ENCODE data around the genes GMEB2, TCEA2 and PCMTD2.

DNA sequence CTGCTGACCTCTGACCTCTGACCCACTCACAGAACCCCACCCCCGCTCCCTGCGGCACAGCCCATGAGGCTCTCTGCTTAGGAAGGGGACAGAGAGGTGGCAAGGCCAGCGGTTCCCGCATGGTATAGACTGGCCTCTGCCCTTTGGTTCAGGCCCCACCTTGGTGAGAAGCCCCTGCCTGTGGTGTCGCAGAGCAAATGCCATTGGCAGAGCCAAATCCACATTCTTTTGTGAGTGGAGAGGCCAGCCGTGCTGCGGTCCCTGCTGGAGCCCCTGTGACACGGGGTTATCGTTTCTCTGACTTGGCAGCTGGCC, 2.1 kb upstream of the CHRNA4 start:
- PRO-cap, 2 experiments = no peak in any of the 2 experiments

GRCh38 chr20:63379981-63380408, 18.8 kb upstream of the CHRNA4 start:
- PRO-cap, 2 experiments = no peak in any of the 2 experiments

DNA sequence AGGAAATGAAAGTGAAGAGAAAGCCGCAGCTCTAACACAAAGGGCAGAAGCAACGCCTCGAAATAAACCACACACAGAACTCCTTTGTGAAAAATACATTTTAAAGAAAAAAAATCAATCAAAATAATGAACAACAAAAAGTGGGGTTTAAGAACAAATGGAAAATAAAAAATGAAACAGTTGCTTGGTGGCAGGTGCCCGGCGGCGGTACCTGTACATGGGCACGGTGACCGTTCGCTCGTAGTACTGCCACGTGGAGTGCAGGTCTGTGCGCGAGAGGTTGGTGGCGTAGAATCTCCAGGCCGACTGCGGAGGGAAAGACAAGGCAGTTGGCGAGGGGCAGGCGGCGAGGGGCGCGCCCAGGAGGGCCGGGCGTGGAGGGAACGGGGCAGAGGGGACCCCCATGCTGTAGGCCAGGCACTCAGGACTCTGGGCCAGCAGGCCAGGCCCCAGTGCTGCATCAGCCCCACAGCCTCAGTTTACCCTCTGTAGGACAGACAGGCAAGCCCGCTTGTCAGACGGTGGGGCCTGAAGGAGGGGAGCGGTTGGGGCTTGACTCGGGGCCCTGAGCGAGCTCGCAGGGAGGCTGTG, 38.8 kb downstream of the KCNQ2 start:
- PRO-cap, 2 experiments = no peak in any of the 2 experiments

DNA sequence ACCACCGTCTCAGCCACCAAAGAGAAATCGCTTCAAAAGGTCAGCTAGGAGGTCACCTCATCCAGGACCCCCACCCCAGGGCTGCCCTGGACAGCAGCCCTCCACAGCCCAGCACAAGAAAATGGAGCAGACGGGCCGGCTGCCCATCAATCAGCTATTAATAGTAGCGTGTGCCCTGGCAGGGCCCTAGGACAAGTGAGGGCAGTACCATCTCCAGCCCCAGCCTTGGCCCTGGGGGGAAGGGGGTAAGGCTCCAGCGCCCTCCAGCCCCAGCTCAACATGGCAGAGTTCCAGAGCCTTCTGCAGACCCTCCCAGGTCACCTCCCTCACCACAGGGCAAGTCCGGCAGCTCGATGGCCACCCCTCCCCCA, 1.8 kb downstream of the EEF1A2 start:
- PRO-cap, 2 experiments = no peak in any of the 2 experiments

DNA sequence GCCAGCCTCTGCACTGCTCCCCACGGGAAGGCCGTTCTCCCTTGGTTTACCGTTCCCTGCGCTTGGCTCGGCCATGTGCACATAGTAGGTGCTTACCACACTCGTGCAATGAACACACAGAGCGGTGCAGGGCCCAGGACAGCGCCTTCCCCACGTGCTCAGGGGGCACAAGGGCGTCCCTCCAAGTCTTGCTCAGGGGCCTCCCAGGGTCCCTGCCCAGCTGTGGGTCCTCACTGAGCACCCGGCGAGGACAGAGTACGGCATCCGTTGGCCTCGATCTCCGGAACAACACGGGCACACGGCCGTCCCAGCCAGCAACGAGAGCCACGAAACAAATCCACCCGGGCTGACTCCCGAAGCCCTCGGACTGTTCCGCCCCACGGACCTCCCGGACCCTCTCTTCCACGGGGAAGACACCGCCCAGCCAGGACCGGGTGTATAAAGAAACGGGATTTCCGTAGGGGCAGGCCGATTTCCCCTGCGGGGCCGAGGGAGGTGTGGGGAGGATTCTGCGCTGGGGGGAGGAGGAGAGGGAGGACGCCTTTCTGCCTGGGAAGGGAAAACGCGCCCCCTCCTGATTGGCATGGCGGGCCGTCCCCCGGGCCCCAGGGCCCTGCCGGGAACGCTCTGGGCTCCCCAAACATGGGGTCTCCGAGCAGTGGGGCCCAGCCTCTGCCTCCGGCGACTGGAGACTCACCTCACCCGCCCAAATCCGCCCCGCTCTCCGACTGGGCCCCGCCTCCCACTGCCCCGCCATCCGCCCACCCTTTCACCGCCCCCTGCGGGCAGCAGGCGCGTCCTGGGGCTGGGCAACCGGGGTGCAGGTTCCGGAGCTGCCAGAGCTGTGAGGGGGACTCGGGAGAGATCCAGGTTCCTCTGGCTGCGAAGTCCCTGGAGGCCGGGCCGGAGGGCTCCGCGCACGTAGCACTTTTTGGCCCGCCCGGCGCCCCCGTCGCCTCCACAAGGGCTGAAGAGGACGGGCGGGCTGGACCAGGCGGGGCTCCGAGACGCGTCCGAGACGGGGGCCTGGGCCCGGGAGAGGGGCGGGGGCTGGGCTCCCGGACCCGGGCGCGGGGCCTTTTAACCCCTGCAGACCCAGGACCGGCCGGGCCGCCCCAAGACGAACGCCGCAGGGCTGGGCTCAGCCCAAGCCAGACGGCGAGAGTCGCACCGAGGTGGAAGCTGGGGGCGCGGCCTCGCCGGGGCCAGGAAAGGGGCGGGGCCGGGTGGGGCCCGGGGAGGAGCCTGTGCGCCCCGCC, 685 bp upstream of the PPDPF start:
- PRO-cap, 2 experiments = peak in 2 of 2 experiments; most common plus-strand start position 506 of the sequence (in 1); most common minus-strand start position 413 of the sequence (in 2)

DNA sequence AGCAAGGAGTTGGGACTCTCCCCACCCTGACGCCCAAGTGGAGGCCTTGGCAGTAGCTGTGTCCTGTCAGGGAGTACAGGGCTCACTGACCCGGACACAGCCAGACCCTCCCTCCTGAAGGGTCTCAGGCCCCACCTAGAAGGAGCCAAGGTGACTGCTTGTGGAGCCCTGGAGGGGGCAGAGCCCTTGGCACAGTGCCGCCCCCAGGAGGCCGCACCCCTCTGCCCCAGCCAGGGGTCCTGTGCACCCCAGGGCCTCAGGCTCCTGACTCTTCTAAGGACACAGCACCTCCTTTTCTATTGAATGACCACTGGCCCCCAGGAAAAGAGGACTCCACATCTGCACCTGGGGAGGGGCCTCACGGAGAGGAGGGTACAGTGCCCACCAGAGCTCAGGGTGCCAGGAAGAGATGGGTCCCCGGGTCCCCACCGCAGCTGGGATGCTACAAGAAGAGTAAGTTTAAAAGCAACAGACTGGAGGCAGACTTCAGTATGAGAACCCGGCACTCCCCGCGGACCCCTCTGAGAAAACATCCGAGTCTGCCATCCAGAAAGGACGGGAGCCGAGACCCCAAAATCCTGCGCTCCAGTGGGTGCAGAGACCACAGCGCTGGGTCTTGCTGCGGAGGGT, 567 bp downstream of the HELZ2 start:
- PRO-cap, 2 experiments = no peak in any of the 2 experiments

DNA sequence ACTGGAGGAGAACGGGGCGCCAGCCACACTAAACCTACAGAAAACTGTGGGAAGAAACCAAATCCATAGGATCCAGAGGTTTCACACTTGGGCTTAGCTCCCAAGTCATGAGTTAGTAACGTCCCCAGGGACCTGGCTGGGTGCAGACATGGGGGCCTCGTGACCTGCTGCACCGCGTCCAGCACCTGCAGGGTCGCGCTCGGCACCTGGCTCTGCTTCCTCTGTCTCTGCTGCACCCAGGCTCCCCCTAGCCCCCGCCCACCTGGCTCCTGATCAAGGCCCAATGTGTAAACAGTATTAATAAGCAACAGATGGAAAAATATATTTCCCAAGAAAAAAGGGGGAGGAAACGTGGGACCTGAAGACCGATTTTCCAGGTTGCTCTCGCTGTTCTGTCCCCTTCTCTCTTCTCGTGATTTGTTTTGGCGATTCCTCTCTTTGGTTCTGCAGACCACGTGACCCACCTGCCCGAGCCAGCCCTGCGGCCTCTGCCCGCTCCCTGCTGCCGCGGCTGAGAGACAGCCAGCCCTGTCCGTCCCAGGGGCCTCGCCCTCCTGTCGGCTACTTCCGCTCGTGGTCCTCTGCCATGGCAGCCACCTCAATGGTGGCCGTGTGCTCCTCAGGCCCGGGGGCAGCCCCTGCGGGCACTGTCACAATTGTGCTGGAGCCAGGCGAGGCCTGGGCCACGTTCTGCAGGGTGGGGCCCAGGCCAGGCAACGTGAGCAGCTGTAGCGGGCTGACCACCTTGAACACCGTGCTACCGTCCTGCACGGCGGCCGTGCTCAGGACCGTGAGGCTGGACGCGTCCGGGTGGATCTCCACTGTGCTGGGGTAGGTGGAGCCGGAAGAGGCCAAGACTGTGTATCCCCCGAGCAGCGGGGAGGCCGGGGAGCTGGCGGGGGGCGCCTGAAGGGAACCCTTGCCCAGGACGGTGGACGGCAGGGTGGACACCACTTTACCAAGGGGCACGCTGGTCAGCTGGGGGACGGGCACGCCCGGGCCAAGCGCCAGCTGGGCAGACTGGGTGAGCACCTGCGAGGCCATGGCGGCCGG, 15.8 kb upstream of the HELZ2 start:
- PRO-cap, 2 experiments = no peak in any of the 2 experiments

GRCh38 chr20:63626514-63627738, at the start of gene GMEB2:
GMEB2 (minus strand) TSS chr20:63627101.
- PRO-cap, 2 experiments = peak in 2 of 2 experiments; most common plus-strand start chr20:63626882 (in 2); most common minus-strand start chr20:63626729 (in 2)

GRCh38 chr20:63692969-63693377, 3.5 kb upstream of the TNFRSF6B start:
- PRO-cap, 2 experiments = no peak in any of the 2 experiments

DNA sequence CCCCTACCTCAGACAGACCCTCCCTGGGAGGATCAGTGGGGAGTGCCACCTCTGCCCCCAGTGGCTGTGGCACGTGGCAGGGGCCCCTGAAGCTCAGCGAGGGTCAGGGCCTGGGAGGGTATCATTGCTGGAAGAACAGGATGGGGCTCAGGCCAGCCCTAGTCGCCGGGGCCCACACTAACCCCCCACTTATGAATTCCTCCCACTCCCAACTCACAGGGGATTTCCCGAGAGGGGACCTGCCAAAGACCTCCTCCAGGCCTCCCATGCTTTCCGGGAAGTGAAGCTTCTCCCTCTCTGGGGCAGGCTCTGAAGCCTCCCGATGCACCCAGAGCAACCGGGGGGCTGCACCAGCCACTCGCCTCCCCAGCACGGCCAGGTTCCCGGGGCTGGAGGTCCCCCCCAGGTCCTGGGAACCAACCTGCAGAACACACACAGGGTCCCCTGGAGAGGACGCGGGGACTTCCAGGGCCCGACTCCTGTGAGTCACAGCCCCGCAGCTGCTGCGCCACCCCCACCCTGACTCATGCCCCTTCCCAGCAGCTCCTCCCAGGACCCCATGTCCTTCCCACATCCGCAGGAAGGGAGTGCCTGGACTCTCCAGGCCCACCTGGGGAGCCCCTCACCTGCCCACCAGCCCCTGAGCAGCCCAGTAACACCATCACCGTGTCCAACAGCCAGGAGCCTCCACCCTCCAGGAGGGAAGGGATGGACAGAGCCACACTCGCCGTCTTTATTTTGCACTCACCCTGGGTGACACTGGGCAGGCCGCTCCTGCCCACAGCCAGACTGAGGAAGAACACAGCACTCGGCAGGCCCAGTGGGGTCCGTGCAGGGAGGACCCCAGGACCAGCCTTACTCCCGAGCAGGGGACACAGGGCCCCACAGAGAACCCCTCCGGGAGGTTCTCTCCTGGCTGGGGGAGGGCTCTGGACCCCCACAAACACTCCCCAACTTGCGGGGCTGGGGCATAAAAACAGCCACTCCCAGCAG, 2.6 kb downstream of the TNFRSF6B start:
- PRO-cap, 2 experiments = no peak in any of the 2 experiments

DNA sequence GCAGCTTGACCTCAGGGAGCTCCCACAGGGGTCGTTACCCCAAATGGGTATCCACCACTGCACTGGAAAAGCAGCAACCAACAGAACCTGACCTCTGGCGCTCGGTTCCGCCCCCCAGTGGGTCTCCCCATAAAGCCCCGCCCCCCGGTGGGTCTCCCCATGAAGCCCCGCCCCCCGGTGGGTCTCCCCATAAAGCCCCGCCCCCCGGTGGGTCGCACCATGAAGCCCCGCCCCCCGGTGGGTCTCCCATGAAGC, 11.9 kb downstream of the SLC2A4RG start:
- PRO-cap, 2 experiments = no peak in any of the 2 experiments

GRCh38 chr20:63828429-63829208, 2.4 kb downstream of the ZBTB46 start:
- PRO-cap, 2 experiments = no peak in any of the 2 experiments

GRCh38 chr20:63865749-63866174, 692 bp downstream of the TPD52L2 start:
- PRO-cap, 2 experiments = peak in 2 of 2 experiments; most common minus-strand start chr20:63865874 (in 2)

GRCh38 chr20:63915361-63915954, 20.5 kb downstream of the DNAJC5 start:
- PRO-cap, 2 experiments = no peak in any of the 2 experiments

DNA sequence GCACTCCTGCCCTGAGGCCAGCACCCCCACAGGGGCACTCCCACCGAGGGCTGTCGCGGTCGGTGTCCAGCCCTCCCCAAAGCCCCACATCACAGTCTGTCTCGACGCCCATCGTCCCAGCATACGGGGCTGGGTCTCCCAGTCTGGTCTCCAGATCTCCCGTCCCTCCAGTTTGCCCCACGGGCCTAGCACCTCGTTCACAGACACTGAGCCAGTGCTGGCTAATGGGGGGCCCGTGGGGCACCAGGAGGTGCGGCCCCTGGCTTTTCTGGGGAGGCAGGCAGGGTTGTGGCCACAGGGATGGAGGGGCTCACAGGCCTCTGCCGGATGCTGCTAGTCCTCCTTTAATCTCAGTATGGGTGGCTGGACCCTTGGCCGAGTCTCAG, 1.5 kb upstream of the SOX18 start:
- PRO-cap, 2 experiments = peak in 1 of 2 experiments; most common plus-strand start position 92 of the sequence (in 1)

DNA sequence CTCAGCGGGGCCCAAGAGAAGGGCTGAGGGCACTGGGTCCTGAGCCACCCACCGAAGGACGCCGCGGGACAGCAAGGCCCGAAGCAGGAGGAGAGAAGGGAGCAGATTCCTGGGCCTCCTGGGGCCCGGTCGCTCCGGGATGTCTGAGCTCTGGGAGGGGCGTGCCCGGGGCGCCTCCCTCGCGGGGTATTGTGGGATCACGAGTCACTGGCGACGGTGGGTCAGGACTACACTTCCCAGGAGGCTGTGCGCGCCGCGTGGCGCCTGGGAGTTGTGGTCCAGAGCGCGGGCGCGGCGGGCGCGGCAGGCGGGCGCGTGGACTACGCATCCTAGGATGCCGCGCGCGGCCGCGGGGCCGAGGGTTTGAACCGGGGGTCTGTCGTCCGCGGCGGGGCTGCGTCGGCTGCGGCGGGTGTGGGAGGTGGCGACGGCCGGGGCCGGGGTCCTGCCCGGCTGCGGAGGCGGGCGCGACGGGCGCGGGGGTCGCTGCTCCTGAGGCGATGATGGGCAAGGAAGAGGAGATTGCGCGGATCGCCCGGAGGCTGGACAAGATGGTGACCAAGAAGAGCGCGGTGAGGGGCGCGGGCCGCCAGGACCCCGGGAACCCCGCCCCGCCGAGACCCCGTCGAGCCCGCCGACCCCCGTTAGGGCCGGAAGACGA, at the start of gene TCEA2:
Gene TCEA2, plus strand, starts transcription at position 386 of the 661 bp plus-strand sequence.
- PRO-cap, 2 experiments = peak in 2 of 2 experiments; most common plus-strand start position 332 of the sequence (in 2); most common minus-strand start position 141 of the sequence (in 2)

DNA sequence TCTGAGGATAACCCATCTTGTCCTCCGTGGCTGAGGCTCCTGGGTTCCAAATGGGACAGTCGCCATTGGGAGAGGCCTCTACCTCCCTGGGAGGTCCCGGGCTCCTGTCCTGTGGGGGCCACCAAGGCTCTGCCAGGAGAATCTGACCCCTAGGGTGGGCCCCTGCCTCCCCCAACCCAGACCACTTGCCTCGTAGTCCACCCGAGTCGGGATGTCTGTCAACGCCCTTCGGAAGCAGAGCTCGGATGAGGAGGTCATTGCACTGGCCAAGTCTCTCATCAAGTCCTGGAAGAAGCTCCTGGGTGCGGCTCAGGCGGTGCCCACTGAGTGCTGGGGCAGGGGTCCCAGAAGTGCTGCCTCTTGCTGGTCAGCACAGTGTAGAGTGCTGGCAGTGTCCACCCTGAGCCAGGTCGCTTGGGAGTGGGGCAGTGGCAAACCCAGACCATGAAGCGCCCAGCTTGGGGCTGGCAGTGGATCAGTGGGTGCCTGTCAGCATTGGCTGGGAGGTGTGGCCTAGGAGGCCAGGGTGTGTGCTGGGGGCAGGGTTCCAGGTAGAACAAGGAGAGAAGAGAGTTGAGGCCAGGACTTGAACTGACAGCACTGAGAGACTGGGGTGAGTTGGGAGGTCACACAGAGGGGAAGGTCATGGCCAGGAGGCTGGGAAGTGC, 3.9 kb downstream of the TCEA2 start:
- PRO-cap, 2 experiments = no peak in any of the 2 experiments

DNA sequence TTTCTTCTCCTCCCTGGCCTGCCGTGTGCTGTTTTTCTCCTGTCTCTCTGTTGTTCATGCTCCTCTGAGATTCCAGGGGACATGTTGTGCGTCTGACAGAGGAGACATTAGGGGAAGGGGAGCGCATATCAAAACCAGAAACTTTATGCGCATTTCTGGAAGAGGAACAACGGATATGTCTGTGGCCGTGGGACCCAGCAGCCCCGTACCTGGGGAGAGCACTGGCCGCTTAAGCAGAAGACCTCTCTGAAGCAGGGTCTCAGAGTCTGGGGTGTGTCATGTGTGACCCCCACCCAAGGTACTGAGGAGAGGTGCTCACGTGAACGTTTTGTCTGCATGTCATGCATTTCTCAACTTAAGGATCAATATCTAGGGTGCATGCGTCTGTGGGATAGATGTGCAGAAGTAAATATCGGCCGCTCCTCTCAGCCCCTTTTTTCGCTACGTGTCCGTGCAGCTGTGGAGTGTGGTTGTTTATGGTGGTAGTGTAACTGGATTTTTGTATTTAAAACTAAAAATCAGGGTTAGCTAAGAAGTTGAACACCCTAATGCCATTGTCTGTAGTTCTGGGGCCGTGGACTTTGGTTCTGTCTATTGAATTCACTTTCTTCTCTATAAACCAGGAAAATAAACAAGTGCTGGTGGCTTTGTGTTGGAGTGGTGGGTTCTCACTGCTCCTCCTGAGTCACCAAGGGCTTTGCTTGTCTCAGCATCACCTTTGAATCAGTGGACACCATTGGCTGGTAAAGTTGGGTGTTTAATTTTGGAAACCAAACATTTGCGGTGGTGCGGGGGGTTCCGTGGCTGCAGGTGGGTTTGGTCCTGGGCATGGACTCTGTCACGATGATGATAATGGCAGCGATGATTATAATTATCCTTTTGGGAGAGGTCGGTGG, 912 bp downstream of the MYT1 start:
- PRO-cap, 2 experiments = no peak in any of the 2 experiments

- PRO-cap, 2 experiments = no peak in any of the 2 experiments
These were observed 19.1 kb upstream of the PCMTD2 start for GRCh38 chr20:64236369-64237023.

- PRO-cap, 2 experiments = peak in 2 of 2 experiments; most common plus-strand start chr20:64255796 (in 2); most common minus-strand start chr20:64255670 (in 2)
These were observed at the start of gene PCMTD2 for GRCh38 chr20:64254832-64255898. PCMTD2 (plus strand) TSS chr20:64255748.

Data from right ventricle myocardium (tissue), 1 donor.